Paraaortic lymph node (tissue), 1 donor: ENCODE measurements around the genes DNMBP, BLOC1S2, WNT8B and PSD.

DNA sequence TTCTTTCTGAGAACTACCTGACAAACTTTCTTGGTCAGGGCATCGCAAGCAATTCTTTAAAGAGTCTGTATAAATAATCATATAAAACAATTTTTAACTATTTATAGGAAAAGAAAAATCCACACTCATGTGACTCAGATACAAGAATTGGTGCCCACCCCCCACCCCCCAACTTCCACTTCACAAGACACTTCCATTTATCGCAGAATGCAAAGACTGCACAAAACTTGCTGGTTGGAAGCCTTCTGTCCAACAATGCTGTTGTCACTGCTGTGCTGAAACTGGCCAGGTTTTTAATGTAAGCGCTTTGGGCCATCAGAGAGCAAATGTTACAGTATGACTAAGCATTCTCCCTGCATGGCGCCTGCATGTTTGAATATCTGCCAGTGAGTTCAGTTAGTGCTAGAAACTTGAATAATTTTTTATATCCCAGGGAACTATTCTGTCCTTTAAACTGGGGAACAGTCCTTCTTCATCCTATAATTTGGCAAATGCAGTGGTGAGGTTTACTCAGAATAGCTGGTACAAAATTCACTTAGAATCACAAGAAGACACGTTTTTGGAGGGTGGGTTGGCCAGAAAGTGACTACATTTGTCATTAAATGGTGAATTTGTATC, 1.5 kb downstream of the ABCC2 start:
- PRO-cap = no peak

DNA sequence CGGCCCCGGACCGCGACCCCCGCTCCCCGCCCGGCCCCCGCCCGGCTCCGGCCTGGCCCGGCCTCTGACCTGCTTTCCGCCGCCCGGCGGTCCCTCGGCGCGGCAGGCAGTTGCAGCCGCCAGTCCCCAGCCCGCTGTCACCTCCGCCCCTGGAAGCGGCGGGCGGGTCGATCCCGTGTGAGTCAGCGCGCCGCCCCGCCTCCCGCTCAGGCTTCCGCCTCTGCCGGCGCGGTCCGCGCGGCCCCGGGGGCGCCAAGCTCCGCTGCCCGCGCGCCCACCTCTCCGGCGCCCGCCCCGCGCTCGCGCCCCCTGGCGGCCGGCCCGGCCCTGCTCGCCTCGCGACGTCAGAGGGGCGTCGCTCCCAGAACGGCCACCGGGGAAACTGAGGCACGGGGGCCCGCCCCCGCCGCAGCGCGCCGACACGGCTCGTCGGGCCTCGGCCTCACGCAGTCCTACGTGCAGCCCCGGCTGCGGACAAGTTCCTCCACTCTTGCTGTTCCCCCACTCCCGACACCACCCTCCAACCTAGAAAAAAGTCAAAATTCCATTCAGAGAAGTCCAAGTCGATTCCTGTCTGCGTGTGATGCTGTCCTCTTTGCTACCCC, at the start of gene DNMBP:
Gene DNMBP (minus strand): TSS at position 179 of the 605 bp plus-strand sequence.
- PRO-cap = bidirectional peak, plus-strand start at position 209 of the sequence, minus-strand start at position 151 of the sequence

DNA sequence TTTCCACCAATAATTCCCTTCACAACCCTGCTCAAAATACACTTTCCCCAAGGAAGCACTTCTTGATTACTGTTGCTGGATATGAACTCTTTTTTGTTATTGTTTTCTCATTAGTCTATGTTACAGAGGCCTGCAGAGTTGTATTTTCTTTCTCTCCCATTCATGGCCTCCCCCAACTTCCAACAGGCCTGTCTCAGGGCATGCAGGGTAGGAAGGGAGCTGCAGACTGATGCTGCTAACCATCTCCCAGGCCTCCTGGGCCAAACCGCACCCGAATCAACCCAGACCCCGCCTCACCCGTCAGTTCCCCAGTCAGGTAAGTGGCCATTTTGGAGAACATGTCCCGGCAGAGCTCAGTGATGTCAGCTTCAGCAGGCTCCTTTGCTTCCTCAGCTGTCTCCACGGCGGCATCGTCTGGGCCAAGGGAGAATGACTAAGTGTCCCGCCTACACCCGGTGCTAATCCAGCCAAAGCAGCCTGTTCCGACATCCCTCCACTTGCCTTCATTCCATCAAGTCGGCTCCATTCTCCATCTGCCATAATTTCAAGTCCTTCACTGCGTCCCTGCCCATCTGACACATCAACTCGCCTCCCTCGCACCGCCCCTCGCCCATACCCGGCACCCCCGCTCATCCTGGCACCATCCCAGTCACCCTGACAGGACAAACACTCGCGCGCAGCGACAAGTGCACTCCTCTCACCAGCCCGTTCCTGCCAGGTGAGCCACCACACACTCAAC, 511 bp downstream of the BLOC1S2 start:
- PRO-cap = bidirectional peak, plus-strand start at position 648 of the sequence, minus-strand start at position 518 of the sequence

- PRO-cap = bidirectional peak, plus-strand start at chr10:100286785, minus-strand start at chr10:100286678
Observed at GRCh38 chr10:100286539-100287369, at the start of gene BLOC1S2. Gene BLOC1S2, minus strand, starts transcription at chr10:100286680.

DNA sequence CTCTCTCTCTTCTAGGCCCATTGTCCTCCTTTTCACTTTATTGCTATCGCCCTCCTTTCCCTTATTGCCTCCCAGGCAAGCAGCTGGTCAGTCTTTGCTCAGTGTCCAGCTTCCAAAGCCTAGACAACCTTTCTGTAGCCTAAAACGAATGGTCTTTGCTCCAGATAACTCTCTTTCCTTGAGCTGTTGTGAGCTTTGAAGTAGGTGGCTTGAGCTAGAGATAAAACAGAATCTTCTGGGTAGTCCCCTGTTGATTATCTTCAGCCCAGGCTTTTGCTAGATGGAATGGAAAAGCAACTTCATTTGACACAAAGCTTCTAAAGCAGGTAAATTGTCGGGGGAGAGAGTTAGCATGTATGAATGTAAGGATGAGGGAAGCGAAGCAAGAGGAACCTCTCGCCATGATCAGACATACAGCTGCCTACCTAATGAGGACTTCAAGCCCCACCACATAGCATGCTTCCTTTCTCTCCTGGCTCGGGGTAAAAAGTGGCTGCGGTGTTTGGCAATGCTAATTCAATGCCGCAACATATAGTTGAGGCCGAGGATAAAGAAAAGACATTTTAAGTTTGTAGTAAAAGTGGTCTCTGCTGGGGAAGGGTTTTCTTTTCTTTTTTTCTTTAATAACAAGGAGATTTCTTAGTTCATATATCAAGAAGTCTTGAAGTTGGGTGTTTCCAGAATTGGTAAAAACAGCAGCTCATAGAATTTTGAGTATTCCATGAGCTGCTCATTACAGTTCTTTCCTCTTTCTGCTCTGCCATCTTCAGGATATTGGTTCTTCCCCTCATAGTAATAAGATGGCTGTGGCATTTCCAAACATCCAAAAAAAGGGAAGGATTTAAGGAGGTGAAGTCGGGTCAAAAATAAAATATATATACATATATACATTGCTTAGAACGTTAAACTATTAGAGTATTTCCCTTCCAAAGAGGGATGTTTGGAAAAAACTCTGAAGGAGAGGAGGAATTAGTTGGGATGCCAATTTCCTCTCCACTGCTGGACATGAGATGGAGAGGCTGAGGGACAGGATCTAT, 14.4 kb downstream of the SCD start:
- PRO-cap = no peak

GRCh38 chr10:100462918-100463194, at the start of gene WNT8B:
Gene WNT8B, plus strand, starts transcription at chr10:100463009.
- PRO-cap = no peak

GRCh38 chr10:100998000-100999054, 1.3 kb upstream of the LZTS2 start:
- PRO-cap = bidirectional peak, plus-strand start at chr10:100998284, minus-strand start at chr10:100998244; unidirectional peak, minus-strand start at chr10:100998858

DNA sequence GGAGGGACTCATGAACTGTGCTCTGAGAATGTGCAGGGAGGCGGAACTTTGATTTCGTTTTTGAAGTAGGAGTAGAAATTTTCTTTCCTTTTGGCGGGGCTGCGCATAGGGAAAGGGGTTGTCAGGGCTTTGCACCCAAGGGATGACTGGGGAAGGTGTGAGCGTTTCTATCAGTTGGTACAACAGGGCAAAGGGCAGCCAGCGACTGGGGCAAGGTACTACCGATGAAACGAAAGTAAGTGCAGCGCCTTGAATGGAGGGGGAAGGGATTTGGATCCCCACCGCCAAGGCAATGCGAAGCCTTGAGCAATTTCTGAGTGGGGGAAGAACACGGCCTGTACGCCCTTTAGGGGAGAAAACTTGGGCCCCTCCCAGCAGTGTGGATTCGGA, 10.3 kb upstream of the TLX1 start:
- PRO-cap = no peak

DNA sequence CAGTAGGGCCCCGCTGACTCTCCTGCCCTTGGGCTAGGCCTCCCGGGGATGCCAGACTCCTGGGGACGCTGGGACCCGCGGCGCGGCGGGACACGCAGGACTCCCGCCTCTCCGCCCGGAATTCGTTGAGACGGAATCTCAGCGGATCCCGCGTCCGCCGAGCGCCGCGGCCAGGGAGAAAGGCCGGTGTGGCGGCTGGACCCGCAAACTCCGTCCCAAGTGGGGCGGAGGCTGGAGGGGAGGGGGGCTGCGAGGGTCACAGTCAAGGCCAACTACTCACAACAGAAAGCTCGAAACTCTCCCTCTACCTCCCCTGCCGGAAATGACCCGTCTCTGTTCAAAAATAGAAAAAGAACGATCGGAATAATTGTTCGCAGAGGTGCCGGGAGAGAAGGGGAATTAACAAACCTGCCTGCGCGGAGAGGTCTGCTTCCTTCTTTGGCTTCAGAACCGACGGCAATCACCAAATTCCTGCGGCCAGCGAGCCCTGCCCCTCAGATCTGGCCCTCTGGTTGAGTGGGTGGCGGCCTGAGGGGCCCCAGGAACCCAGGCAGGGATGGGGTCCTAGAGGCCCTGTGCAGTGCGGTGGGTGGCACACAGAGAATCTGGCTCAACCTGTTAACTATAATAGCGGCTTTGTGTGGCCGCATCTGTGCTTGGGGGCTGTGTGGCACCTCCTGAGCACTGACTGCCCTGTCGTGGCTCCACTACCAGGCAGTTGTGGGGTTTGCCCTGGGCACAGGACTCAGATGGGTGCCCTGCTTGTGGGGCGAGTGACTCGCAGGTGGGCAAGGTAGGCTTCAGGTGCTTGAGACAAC, 9.4 kb downstream of the TLX1 start:
- PRO-cap = no peak

DNA sequence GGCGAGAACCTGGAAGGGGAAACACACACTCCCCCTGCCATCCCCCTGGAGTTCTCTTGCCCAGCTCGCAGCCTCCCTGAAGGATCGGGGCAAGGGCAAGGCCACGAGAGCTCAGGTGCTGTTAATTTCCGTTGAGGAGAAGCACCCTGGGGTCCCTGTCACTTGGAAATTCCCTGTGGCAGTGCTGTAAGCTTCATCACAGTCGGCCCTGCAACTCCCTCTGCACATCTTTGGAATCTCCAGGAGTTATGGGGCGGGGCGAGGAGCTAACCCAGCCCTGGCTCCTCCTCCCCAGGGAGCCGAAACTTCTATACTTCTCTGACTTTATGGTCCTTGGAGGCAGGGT, 15.8 kb downstream of the TLX1 start:
- PRO-cap = no peak

DNA sequence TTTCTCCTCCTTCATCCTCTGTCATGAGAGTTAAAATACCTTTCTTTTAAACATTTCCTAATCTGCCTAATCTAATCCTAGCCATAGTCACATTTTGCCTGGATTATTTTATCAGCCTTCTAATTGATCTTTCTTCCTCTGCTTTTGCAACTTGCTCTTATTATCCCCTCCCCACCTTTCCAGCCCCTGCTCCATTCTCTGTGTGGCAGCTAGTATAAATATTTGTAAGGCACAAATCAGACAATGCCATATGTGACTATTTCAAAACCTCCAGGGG, 77.3 kb downstream of the POLL start:
- PRO-cap = no peak

DNA sequence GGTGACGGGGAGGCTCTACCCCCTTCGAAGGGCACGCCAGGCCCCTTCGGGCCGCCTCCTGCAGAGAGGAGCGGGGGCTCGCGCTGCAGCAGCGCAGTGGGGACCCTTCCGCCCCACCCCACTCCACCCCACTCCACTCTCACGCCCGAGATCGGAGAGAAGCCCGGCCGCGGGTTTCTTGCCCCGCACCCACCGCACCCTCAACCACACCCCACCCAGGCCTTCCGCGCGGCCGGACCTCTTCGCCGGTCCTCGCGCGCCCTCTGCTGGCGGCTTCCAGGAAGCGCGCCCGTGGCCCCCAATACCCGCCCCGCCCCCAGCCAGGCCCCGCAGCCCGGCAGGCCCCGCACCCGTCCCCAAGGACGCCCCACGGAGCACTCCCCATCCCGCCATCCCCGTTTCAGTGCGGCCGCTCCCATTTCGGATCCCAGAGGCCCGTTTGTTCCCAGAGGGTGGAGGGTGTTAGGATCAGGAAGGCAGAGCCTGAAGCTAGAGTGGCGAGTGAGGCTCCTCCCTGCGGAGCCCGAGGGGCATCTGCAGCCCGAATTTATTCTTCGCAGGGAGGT, 17.9 kb downstream of the POLL start:
- PRO-cap = no peak

DNA sequence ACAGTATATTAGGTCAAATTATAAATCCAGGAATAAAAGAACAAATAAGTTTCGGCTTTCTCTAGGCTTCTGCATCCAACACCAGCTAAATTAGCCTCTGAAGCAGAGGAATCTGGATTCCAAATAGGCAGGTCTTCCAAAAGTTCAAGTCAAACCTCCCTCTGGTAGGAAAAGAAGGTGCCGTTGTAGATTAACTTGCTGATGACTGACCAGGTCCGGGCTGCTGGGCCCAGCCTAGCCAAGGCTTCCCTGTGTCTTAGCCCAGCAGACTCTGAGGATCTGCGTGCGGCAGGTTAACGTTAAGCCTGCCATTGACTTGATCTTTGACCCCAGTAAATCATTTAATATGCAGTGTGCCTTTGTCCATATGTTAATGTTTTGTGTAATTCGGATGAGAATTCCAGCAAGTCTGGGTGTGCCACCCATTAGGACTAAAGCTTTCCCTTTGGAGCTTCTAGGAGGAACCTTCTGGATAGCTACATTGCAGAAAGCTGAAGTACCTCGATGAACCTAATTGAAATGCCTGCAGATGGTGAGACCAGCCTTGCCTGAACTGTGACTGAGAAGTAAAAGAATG, 30.9 kb upstream of the FBXW4 start:
- PRO-cap = no peak

- PRO-cap = unidirectional peak, plus-strand start at chr10:102117405
Observed at GRCh38 chr10:102116886-102117502, 3.2 kb downstream of the LDB1 start.

DNA sequence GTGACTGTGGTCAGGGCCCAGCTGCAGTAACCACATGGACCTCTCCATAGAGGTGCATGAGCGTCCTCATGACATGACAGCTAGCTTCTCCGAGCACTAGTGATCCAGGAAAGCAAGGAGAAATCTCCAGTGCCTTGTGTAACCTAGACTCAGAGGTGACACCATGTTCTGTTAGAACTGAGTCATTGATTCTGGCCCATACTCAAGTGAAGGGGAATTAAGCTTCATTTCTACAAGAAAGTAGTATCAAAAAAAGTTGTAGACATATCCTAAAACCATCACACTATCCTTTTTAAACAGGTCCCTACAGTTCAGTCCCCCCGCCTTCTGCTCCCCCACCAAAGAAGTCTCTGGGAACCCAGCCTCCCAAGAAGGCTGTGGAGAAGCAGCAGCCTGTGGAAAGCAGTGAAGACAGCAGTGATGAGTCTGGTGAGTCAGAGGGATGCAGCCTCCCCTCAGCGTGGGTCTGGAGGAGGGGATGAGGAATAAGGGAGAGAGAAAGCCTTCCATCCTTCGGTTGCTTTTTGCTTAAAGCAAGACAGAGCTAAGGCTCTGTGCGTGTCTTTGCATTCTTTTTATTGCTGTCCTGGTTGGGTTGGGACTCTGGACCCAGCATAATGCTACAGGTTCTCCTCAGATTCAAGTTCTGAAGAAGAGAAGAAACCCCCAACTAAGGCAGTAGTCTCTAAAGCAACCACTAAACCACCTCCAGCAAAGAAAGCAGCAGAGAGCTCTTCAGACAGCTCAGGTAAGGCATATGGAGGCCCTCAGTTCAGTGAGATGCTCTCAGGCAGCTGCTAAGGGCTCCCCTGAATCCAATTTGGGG, 7.6 kb downstream of the NOLC1 start:
- PRO-cap = no peak

GRCh38 chr10:102291200-102291757, 45.9 kb downstream of the GBF1 start:
- PRO-cap = no peak

DNA sequence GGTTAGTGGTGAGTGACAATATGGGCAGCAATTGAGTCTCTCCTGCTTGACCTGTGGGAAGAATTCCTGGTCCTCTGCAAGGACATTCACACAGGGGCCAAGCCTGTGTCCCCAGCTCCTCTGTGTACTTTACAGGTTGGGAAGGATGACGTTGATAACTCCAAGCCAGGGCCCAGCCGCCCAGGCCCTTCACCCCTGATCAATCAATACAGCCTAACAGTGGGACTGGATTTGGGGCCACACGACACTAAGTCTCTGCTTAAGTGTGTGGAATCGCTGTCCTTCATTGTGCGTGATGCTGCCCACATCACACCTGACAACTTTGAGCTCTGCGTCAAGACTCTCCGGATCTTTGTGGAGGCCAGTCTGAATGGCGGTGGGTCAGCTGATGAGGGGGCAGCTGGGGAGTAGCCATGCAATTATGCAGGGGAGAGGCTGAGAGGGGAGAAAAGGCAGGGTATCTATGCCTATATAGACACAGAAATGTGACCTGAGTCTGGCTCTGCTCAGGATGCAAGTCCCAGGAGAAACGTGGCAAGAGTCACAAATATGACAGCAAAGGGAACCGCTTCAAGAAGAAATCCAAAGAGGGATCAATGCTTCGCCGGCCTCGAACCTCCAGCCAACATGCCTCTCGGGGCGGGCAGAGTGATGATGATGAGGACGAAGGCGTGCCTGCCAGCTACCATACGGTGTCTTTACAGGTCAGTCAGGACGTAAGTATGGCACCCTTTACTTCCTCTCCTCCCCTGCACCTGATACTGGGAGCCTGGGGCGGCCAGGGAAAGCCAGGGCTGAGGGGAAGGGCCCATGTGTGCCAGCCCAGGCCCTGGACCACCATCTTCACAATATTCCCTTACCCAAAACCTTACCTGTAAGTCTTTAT, 18.8 kb upstream of the NFKB2 start:
- PRO-cap = no peak

DNA sequence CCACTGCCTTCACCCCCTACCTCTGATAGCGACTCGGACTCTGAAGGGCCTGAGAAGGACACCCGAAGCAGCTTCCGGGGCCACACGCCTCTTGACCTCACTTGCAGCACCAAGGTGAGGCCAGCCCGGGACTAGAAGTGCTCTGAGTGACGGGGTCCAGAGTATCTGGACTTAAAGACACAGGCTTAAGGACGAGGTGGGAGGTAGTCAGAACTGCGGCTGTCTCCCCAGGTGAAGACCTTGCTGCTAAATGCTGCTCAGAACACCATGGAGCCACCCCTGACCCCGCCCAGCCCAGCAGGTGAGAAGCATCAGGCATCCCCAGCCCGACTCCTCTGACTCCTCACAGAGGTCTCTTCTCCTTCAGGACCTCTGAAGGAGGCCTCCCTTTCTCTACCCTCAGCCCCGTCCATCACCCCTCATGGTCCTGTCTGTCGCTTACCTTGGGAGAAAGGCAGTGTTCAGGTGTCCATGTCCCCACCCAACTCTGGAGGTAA, 5.8 kb downstream of the NFKB2 start:
- PRO-cap = no peak

DNA sequence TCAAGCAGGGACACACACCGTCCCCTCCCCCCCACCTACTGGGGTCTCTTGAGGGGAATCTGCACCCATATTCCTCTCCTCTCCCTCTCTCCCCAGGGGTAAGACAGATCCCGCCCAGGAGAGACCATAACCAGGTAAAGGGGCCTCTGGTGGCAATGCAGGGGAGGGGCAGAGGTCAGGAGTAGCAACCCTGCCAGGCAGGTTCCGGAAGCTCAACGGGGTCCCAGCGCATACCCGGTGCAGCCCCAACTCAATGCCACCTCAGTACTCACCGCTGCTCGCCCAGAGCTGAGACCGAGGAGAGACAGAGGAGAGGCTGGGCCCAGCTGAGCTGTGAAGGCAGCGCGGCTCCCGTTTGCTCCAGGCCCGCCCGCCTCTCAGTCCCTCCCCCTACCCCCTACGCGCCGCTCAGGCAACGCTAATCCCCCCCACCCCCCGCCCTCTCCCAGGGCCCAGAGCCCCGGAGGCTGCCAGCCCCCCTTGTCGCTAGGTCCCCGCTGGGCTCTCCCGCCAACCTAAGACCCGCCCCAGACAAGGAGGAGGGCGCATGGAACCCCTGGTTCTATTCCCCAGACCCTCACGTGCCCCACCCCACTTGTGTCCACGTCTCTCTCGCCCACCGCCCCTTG, at the start of gene PSD:
Gene PSD (minus strand): TSS at position 357 of the 629 bp plus-strand sequence.
- PRO-cap = no peak

DNA sequence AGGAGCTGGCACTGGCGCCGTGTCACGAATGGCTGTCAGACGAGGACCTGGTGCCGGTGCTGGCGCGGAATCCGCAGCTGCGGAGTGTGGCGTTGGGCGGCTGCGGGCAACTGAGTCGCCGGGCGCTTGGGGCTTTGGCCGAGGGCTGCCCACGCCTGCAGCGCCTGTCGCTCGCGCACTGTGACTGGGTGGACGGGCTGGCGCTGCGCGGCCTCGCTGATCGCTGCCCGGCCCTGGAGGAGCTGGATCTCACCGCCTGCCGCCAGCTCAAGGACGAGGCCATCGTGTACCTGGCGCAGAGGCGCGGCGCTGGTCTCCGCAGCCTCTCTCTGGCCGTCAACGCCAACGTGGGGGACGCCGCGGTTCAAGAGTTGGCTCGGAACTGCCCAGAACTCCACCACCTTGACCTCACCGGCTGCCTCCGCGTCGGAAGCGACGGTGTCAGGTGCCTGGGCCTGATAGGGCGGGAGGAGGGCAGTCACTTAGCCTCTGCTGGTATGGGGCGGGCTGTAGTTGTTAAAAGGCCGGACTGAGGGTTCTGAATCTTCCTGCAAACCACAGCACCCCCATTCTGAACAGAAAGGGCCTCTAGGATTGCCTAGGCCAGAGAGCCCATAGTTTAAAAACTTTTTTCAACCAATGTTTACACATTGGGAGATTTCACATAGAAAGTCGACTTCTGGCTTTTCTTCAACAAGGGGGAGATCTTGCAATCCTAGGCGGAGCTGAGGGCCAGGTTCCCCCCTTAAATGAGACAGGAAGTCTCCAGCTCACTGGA, 1.4 kb downstream of the FBXL15 start:
- PRO-cap = no peak